Gastroesophageal sphincter (tissue), 4 donors: ENCODE measurements around a stretch of chr17.

- PRO-cap = no peak
- RAMPAGE, long total RNA, 4 experiments = no peak in any of the 4 experiments
Observed at GRCh38 chr17:78805250-78806035, 23.4 kb upstream of the CYTH1 start.

GRCh38 chr17:78839074-78839672 lies 1.4 kb downstream of the USP36 start:
- PRO-cap = no peak
- RAMPAGE, long total RNA, 4 experiments = no peak in any of the 4 experiments

DNA sequence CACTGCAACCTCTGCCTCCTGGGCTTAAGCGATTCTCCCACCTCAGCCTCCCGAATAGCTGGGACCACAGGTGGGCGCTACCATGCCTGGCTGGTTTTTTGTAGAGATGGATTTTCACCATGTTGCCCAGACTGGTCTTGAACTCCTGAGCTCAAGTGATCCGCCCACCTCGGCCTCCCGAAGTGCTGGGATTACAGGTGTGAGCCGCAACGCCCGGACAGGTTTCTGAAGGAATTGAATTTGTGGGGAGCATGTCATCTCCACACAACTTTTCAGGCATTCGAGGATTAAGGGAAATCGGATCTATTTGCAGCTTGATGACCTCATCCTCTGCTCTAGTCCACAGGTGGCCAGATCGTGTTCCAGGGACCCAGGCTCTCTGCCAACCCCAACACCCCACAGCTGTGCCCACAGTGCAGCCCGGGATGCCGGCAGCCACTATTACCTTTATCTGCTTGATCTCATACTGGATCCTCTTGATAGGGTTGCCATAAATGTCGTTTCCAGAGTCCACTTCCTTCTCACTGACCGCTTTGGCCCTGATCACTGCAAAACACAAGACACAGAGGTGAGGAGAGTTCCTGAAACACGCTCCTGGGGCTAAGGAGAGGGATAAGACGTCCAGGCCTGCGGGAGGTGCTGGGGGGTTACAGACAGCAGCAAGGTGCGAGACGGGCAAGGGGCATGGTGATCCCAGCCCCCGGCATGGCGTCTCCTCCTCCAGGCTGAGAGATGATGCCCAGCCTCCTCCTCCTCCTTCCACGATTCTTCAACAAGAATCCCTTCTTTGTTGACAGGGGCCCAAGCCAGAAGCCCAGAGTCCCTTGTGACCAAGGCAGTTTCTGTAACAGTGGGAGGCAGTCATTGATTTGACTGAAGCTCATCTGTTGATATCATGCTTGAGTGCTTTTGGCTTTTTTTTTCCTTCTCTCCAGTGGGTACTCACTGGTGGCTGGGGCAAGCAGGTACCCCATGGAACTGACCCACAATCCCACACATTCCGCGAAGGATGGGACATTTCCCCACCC lies 29.3 kb downstream of the CEP295NL start:
- PRO-cap = no peak
- RAMPAGE, long total RNA, 4 experiments = no peak in any of the 4 experiments

DNA sequence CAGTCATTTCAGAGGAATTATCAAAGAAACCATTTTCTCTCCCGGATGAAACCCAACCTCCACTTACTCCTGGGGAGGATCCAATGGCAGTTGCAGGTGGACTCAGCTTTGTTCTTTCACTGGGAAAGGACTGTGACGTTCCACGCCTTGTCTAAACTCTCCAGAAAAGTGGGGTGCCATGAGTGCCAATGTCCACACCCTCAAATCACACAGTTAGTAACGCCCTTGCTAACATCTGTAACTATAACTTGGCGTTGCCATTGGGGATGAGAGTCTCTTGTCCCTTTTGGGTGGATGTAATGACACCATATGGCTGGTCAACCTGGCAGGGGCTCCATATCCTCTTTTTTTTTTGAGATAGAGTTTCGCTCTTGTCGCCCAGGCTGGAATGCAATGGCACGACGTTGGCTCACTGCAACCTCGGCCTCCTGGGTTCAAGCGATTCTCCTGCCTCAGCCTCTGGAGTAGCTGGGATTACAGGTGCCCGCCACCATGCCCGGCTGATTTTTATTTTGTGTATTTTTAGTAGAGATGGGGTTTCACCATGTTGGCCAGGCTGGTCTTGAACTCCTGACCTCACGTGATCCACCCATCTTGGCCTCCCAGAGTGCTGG lies 21.3 kb downstream of the CEP295NL start:
- PRO-cap = no peak
- RAMPAGE, long total RNA, 4 experiments = no peak in any of the 4 experiments

DNA sequence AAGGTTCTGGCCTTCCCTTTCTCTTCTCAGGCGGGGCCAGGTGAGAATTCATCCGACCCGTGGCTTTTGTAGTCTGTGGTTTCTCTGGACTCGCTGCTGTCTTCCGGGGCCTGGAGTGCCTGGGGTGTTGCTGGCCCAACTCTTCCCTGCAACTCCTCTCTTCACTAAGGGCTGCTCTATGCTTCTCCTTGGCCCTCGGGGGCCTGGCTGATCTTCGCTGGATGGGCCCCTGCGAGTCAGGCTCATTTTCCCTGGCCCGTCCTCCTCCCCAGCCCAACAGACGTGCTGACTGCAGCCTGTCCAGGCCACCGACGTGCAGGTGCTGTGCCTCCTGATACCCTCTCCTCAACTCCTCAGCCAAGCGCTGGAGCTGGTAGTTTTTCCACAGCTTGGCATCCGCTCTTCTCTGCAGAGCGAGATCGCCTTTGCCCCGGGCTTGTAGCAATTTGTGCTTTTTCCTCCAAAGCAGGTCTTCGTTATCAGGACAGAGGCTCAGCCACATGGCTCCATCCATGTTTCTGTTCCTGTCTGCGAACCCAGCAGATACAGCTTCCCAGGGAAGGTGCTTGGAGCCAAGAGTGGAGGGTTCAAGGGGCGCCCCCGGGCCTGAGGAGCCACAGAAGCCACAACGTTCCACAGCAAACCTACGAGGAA lies 11.1 kb downstream of the CEP295NL start:
- PRO-cap = no peak
- RAMPAGE, long total RNA, 4 experiments = no peak in any of the 4 experiments

GRCh38 chr17:78920045-78921362 lies 4.7 kb downstream of the TIMP2 start:
- PRO-cap = no peak
- RAMPAGE, long total RNA, 4 experiments = no peak in any of the 4 experiments

GRCh38 chr17:78966484-78966913 lies 13.2 kb downstream of the LGALS3BP start:
- PRO-cap = no peak
- RAMPAGE, long total RNA, 4 experiments = no peak in any of the 4 experiments

GRCh38 chr17:79075764-79076375 lies 1.2 kb downstream of the ENGASE start:
- PRO-cap = no peak
- RAMPAGE, long total RNA, 4 experiments = no peak in any of the 4 experiments

DNA sequence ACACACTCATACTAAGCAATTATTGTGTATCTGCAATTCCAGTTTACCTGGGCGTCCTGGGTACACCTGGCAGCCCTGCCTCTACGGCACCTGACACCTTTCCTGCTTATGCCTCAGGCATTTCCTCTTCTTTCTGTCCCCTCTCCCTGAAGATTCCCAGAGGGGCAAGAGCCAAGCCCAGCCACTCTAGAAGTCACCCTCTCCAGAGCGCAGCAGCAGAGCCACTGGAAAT lies 37.9 kb downstream of the RBFOX3 start:
- PRO-cap = no peak
- RAMPAGE, long total RNA, 4 experiments = no peak in any of the 4 experiments

GRCh38 chr17:79776246-79776946 lies 1.6 kb upstream of the CBX2 start:
- PRO-cap = no peak
- RAMPAGE, long total RNA, 4 experiments = no peak in any of the 4 experiments

DNA sequence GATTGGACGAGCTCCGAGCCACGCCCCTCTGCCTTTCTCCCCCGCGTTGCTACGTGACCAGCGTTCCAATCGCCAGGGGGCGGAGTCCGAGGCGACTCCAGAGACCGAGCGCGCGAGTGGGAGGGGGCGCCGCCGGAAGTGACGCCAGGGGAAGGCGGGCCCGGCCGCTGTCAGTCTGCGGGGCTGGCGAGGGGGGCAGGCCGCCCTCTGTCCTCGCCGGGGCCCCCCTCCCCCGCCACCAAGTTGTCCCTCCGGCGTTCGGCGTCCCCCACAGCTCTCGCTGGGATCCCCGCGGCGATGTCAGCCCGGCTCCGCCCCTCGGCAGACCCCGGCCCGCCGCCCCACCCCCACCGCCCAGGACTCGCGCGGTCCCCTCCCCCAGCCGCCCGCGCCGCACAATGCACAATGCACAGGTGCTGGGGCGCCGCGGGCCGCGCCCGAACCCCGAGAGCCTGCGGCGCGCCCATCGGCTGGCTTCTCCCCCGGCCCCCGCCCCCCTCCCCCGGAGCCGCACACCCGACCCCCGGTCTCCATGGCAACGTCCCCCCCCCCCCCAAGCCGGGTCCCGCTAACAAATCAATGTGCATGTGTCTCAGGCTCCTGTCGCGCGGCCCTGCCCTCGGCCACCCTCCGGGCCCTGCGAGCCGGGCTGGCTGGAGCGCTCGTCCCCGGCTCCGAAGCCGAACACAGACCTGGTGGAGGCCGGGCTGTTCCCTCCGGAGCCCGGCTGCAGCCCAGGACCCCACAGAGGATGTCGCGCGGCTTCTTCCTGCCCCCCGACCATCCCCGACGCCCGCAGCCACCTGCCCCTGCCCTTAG lies 583 bp upstream of the CBX8 start:
- PRO-cap = bidirectional peak, plus-strand start at position 173 of the sequence, minus-strand start outside the sequence
- RAMPAGE, long total RNA, 4 experiments = no peak in any of the 4 experiments

DNA sequence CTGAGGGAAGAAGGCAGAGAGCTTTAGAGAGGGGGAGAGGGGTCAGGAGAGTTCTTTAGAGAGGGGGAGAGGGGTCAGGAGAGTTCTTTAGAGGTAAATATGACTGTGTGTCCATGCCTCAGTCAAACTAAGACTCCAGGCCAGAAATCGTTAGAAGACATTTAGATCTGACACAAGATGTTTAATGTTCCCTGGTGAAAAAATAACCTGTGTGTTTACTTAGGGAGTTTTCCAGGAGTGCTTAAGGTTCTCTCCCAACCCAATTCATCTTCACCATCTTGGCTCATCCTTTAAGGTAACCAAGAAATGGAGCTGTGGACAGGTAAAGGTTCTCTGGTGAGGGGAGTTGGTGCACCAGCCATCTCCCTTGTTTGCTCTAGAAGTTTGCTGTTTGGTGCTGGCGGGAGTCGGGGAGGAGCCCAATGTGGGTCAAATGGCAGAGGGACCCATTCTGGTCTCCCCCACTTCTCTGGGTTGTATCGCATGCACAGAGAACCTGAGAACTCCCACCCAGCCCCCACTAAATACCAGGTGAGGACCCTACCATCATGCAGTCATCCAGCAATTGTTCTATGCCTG lies 9.7 kb downstream of the CBX4 start:
- PRO-cap = no peak
- RAMPAGE, long total RNA, 4 experiments = no peak in any of the 4 experiments

- PRO-cap = no peak
- RAMPAGE, long total RNA, 4 experiments = no peak in any of the 4 experiments
Observed at GRCh38 chr17:79831506-79832426, 7.5 kb downstream of the CBX4 start.

DNA sequence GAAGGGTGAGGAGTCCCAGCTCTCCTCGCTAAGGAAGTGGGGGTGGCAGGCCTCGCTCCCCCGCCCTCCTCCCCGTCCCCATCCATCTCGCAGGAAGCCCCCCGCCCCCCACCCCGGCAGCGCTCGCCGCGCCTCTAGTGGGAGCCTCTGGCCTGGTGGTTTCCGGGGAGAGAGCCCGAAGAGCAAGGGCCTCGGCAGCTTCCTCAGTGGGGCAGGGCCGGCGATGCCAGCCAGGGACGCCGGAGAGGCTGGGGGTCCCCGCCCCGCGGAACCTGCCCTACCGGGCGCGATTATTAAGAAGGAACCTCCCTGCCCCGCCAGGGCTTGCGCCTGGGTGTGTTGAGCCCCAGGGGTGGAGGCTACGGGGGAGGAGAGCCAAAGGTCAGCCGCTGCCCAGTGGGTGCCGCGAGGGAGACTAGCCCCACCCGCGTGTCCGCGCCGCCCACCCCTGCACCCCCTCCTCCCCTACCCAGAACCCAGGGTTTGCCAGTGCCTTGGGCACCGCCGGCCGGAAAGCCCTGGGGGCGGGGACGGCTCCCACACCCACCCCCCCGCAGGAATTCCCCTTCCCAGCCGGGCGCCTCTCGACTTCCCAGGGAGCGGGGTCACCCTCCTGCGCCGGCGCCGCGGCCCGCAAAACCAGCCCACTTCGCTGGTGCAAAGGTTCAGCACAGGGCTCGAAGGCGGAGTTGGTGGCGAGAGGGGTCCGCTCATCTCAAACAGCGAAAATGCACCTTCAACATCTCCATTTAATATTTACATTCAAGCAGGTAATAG lies 6.6 kb downstream of the CBX4 start:
- PRO-cap = no peak
- RAMPAGE, long total RNA, 4 experiments = no peak in any of the 4 experiments

GRCh38 chr17:79978467-79979084 lies 57.1 kb downstream of the TBC1D16 start:
- PRO-cap = no peak
- RAMPAGE, long total RNA, 4 experiments = no peak in any of the 4 experiments

GRCh38 chr17:80030591-80031401 lies 4.9 kb downstream of the TBC1D16 start:
- PRO-cap = no peak
- RAMPAGE, long total RNA, 4 experiments = no peak in any of the 4 experiments

- PRO-cap = no peak
- RAMPAGE, long total RNA, 4 experiments = no peak in any of the 4 experiments
Observed at GRCh38 chr17:80147715-80147934, 697 bp upstream of the EIF4A3 start.

GRCh38 chr17:80208846-80209150 lies 11.3 kb downstream of the SGSH start:
- PRO-cap = no peak
- RAMPAGE, long total RNA, 4 experiments = no peak in any of the 4 experiments

- PRO-cap = no peak
- RAMPAGE, long total RNA, 4 experiments = no peak in any of the 4 experiments
Observed at GRCh38 chr17:80265110-80265881, 4.6 kb downstream of the RNF213 start.

- PRO-cap = no peak
- RAMPAGE, long total RNA, 4 experiments = no peak in any of the 4 experiments
Observed at GRCh38 chr17:80283072-80283922, 22.6 kb downstream of the RNF213 start.